H9 (cell line): ENCODE results near the gene MIA.

DNA sequence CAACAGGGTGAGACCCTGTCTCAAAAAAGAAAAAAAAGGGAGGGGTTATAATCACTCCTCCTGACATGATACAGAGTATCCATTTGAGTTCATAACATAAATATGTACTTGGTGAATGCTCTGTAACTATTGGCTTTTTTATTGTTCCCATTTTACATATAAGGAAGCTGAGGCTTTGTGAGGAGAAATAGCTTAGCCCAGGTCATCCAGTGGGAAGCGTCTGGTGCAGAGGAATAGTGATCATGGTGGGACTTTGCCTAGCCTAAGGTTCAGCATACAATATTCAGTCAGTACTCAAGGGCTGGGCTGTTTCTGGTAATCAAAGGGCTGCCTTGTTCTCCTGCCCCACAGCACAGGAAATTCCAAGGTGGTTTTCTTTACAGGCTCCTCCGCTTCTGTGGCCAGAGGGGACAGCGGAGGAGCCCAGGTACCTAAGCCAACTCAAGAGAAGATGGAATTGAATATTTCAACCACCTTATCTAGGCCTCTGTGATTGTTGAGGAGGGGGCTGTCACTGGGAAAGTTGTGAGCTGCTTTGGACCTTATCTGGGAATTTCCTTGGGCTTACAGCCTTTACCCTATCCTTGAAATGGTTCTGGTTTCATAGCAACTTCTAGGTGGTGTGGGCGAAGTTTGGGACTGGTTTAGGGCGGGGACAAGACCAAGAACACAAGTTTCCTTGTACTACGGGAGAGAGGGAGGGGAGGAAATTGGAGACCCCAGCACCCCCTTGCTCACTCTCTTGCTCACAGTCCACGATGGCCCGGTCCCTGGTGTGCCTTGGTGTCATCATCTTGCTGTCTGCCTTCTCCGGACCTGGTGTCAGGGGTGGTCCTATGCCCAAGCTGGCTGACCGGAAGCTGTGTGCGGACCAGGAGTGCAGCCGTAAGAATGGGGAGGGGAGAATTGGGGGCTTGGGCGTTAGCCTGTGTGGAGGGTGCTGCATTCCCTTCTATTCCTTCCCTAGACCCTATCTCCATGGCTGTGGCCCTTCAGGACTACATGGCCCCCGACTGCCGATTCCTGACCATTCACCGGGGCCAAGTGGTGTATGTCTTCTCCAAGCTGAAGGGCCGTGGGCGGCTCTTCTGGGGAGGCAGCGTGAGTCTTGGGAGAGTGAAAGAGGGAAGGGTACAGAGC, at the start of gene MIA:
MIA (plus strand) TSS at position 737 of the 1,140 bp plus-strand sequence.
- PRO-cap, result no peak

DNA sequence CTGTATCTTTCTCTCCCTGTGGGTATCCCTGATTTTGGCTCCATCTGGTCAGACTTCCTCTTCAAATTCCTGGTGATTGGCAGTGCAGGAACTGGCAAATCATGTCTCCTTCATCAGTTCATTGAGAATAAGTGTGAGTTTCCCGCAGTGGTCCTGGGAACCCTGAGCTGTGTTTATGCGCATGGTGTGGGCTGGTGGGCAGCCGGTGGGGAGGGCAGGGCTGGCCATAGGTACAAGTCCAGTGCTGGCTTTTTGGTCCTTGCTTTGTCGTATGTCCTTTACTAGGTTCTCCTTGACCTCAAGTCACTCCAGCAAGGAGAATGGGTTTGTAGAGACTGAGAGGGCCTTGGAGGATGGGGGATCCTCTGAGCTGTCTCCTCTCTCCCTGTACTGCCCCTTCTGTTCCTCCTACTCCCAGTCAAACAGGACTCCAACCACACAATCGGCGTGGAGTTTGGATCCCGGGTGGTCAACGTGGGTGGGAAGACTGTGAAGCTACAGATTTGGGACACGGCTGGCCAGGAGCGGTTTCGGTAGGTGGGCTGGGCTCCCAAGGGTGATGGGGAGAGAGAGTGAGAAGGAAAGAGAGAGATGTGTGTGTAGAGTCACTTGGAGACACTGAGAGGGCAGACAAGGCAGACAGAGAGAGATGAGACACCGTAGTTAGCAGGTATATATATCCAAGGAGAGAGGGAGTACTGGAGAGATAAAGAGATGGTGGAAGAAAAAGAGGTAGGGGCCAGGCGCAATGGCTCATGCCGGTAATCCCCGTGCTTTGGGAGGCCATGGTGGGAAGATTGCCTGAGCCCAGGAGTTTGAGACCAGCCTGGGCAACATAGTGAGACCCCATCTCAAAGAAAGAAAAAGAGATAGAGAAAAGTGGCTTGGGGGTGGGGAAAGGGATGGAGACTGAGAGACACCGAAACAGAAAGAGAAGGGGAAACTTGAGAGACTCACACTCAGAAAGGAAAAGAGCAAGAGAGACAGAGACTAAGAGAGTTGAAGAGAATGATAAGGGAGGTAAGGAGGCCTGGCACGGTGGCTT, 2.2 kb downstream of the RAB4B start:
- PRO-cap, result no peak

- PRO-cap, result bidirectional peak, plus-strand start at chr19:40807006, minus-strand start at chr19:40806836
Observed at GRCh38 chr19:40806628-40807496, 7.9 kb downstream of the EGLN2 start.

DNA sequence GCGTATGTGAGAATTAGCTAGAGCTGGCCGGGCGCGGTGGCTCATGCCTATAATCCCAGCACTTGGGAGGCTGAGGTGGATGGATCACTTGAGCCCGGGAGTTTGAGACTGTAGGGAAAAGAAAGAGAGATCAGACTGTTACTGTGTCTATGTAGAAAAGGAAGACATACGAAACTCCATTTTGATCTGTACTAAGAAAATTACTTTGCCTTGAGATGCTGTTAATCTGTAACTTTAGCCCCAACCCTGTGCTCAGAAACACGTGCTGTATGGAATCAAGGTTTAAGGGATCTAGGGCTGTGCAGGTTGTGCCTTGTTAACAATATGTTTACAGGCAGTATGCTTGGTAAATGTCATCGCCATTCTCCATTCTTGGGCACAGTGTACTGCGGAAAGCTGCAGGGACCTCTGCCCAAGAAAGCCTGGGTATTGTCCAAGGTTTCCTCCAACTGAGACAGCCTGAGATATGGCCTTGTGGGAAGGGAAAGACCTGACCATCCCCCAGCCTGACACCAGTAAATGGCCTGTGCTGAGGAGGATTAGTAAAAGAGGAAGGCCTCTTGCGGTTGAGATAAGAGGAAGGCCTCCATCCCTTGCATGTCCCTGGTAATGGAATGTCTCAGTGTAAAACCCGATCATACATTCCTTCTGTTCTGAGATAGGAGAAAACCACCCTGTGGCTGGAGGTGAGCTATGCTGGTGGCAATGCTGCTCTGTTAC, 23.7 kb downstream of the EGLN2 start:
- PRO-cap, result no peak

- PRO-cap, result no peak
Observed at GRCh38 chr19:41015096-41015835, 24.2 kb downstream of the CYP2B6 start.

- PRO-cap, result no peak
Observed at GRCh38 chr19:41207309-41207891, 11.6 kb upstream of the AXL start.

- PRO-cap, result no peak
Observed at GRCh38 chr19:41278649-41279348, 14.6 kb downstream of the HNRNPUL1 start.

DNA sequence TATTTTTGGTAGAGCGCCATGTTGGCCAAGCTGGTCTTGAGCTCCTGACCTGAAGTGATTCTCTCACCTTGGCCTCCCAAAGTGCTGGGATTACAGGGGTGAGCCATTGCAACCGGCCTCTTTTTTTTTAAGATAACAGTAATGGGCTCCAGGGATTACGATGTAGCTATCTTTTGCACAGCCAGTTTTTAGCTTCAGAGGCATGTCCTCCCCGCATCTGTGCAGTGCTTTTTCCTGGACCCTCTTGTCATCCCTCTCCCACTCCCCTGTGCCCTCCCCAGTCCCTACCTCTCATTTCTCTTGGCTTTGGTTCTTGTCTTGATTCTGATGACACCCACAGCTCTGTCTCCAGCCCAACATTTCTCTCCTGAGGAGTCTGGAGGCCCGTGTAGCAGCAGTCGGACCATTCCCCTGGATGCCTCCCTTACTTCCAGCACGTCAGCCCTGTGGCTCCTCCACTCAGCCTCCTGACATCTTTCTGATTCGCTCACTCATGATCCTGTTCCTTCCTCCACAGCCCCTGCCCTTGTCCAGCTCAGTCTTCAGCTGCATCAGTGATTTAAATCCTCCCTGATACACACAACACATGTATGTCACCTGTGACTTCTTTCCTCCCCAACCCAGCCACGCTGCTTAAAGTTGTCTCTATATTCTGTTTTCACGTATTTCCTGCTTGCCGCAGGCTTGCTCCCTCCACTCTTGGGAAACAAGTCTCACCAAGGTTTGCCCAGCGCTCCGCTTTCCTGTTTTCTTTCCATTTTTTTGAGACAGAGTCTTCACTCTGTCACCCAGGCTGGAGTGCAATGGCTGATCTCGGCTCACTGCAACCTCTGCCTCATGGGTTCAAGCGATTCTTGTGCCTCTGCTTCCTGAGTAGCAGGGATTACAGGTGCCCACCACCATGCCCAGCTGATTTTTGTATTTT, 3.2 kb downstream of the CCDC97 start:
- PRO-cap, result no peak

DNA sequence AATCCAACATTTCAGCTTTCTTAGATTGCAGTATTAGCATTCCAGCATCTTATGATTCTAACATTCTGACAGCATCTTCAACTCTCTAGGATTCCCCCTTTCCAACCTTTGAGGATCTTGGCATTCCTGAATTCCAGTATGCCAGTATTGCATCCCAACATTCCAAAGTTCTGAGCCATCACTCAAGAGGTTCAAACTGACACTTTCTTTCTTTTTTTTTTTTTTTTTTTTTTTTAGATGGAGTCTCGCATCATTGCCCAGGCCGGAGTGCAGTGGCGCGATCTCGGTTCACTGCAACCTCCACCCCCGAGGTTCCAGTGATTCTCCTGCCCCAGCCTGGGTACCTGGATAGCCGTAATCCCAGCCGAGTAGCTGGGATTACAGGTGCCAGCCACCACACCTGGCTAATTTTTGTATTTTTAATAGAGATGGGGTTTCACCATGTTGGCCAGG, 13.7 kb downstream of the TGFB1 start:
- PRO-cap, result no peak

DNA sequence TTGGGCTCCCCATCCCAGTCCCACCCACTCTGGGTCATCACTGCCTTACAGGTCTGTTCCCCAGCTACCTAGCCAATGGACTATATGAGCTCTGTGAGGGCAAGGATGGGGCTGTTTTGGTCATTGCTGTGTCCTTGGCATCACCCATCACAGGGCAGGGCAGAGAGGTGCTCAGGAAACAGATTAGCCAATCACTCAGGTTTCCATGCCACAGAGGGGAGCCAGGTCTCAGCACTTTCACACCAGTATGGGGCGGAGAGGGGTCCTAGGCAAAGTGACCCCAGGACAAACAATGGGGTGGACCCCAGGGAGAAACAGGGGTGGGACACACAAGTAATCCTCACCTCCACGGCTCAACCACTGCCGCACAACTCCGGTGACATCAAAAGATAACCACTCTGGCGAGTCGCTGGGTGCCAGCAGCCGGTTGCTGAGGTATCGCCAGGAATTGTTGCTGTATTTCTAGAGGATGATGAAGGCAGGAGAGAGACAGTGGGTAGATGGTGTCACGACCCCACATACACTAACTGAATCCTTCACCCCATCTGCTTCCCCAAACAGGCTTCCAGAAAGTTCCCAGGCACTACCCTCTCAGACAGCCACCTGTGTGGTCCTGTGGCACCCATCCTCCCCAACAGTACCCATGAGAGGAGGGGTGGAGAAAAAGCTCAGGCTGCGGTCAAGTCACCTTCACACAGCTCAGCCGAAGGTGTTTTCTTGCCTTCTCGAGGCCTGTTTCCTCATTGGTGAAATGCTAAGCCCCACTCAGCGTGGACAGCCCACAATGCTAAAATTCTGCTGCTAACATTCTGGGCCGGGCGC, 9.1 kb downstream of the TGFB1 start:
- PRO-cap, result no peak

GRCh38 chr19:41354576-41354860, 796 bp upstream of the TGFB1 start:
- PRO-cap, result no peak

DNA sequence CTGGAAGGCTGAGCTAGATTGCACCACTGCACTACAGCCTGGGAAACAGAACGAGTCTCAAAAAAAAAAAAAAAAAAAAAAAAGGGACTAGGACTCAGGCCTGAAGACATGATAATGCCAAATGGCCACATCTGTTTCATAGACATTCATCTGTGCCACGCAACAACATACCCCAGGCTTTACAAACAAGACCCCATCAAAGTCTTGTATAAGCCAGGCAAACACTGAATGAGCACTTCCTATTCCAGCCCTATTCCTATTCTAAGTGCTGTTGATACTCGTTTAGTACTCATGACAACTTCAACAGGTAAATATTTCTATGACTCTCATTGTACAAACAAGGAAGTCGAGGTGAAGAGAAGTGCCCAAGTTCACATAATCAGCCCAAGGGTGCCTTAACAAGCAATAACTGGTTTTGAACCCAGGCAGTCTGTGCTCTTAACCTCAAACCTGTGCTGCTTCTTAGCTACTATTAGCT, 1.6 kb downstream of the B9D2 start:
- PRO-cap, result no peak

DNA sequence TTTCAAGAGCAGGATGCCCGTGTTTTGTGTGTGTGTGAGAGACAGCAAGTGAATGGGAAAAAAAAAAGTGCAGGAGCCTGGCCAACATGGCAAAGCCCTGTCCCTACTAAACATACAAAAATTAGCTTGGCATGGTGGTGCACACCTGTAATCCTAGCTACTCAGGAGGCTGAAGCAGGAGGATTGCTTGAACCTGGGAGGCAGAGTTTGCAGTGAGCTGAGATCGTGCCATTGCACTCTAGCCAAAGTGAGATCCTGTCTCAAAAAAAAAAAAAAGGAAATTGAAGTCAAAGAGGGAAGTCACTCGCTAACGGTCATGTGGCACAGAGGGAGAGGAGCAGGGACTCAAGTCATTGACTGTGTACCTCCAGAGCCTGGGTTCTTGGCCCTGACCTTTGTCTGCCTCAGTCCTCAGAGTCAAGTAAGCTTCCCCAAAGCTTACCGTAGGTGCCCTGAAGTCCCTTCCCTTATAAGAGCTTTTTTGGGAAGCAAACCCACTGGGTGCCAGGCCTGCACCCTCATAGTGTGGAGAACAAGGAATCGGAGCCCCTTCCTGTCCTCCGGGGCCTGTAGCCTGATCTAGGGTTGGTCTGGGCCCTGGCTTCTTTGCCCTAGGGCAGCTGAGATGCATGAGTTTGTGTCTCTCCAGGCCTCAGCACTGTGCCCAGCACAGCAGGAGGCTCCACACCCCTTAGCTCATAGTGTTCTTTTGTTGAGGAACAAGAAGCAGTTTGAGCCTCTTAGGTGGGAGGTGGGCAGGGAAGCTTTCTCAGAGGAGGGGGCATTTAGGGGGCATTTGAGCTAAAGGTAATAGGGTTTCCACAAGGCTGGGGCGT, 6.6 kb downstream of the B3GNT8 start:
- PRO-cap, result no peak

- PRO-cap, result no peak
Observed at GRCh38 chr19:41436351-41437015, 3.2 kb downstream of the DMAC2 start.

DNA sequence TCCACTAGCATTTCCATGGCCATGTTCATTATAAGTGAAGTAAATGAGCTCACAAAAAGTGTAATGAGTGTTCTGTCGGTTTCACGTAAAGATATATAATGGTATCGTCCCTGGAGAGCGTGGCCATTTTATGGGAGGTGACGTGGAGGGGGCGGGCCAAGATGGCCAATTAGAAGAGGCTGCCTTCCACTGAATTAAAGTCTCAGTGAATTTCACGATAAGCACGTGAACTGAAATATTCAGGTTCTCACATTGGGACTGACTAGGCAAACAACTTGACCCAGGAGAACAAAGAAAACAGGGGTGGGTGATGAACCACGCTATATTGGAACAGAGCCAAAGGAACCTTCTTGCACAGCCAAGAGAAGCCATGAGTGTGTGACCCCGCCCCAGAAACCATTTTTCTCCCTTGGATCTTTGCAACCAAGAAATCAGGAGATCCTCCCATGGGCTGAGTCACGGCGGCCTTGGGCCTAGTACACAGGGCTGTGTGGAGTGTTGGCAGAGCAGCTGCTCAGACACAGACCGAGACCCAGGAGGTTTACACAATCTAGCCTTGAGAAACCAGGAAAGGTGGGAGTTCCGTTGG, 36.8 kb downstream of the ERICH4 start:
- PRO-cap, result no peak

DNA sequence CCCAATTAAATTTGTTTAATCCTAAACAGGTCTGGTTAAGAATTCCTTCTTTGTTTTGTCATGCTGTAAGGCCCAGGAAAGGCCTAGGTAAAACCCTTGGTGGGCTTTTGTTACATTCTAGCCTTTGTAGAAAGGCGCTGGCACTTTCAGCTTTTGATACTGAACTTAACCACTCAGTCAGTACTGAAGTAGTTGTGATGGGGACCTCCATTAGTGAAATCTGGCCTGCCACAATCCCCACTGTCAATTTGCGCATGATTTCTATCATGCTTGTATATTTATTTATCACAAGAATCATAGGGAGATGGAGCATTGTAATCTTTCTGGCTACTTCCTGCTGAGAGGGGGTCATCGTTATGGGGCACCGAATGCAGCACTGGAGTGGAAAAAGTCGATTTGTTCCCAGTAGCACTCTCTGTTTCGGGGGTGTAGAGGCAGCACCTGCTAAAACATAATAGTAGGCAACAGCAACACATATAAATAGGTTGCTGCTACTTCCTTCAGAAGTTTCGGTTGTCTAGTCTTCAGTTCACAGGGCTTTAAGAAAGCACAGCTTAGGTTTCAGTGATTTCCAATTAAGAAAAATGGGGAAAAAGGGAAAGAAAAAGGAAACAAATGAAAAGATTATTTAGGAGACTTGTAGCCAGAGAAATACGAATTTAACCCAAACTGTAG, 23.5 kb upstream of the CEACAM21 start:
- PRO-cap, result no peak

DNA sequence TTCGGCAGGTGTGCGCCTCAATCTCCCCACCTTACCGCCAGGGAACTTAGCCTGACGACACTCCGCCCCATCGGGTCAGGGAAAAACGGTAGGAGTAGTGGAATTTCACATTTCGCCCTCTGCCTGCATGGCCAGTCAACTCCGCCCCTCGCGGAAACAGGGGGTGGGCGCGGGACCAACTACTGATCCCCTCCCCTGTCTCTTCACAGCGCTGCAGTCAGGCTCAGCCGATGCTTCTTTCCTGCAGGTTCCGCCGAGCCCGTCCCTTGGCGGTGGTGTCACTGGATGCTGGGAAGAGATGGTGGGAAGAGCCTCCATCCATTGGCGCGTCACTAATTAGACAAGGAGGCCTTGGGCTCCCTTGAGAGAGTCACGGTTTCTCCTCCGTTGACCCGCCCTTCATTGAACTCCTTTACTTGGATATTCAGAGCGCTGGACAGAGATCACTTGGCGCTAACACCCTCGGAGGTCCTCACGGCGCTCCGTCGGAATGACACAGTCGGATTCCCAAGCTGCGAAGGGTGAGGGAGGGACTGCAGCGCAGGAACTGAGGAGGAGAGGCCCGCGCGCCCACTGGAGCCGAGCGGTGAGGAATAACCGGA, 11.4 kb upstream of the CEACAM21 start:
- PRO-cap, result no peak

DNA sequence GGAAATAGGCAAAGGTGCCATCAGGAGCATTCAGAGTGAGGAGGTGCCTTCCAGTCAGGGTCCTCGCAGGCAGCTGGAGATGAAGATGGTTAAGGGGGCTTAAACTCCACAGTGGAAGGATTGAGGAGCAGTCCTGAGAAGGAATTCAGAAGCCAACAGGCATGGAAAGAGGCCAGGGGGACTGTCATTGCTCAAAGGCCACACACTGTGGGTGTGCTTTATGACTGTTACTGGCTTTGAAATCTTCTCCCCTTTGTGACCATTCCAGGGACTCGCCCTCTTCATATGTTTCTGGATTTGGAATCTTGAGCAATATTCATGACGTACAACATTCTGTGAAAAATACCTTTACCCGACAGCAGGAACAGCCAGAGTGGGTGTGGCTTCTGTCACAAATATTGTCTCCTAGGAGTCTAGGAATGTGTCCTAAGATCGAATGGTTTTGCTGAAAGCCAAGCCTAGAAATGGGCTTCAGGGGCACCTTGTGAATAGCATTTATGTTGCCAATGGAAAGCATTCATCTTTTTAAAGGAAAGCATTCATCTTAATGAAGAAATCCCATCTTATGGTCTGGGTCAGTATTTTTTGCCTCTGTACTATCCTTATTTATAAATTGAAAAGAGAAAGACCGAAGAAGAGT, 16.5 kb downstream of the CEACAM7 start:
- PRO-cap, result no peak

DNA sequence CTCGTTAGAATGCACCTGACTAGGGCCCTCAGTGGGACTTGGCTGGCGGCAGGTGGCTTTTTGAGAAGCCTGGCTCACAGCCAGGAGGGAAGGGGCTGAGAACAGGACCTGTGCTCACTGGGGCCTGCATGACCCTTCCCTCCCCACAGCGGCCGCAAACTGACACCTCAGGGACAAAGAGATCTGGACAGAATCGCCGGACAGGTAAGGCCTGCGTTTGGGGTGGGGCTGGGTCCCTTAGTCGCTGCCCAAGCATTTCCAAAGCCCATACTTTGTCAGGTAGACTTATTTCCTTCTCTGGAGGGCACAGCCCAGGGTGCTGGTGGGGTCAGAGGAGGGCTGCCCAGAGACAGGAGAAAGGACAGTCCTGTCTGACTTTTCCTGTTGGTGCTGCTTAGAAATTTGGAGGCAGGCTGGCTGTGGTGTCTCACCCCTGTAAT, 7.5 kb upstream of the CD79A start:
- PRO-cap, result no peak

GRCh38 chr19:41877899-41878474, 908 bp downstream of the CD79A start:
- PRO-cap, result no peak